Cardiac fibroblast (primary cell): ENCODE measurements around the genes VRTN and LTBP2.

GRCh38 chr14:74347451-74348675 lies at the start of gene VRTN:
TSS of gene VRTN (plus strand) at chr14:74348471.
- RRBS = no CpG with 5 or more reads among the region's 15 CpGs

DNA sequence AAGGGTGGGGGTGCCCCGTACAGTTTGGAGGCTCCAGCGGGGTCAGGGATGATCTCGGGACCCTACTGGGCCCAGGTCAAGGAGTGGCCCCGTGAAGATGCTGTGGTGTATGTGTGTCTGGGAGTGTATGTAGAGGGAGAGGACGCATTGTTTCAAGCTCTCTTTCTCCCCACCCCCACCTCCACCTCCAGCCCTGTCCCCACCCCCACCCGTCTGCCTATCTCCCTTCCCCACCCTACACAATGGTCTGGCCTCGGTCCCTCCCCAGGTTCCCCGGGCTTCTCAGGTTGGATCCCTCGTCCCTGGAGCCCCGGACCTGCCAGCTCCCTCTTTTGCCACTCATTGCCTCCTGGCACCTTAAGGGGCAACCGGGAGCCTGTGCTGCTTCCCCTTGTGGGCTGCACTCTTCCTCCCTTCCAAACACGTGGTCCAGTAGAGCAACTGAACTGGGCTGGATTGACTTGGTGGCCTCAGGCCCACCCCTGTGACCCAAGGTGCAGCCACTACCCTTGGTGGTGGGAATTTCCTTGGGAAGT lies 483 bp downstream of the VRTN start:
- RRBS = 24% methylated on average over 2 of the region's 12 CpGs

- RRBS = no CpG with 5 or more reads among the region's 2 CpGs
These were observed 1.7 kb downstream of the ISCA2 start for GRCh38 chr14:74495332-74495614.

DNA sequence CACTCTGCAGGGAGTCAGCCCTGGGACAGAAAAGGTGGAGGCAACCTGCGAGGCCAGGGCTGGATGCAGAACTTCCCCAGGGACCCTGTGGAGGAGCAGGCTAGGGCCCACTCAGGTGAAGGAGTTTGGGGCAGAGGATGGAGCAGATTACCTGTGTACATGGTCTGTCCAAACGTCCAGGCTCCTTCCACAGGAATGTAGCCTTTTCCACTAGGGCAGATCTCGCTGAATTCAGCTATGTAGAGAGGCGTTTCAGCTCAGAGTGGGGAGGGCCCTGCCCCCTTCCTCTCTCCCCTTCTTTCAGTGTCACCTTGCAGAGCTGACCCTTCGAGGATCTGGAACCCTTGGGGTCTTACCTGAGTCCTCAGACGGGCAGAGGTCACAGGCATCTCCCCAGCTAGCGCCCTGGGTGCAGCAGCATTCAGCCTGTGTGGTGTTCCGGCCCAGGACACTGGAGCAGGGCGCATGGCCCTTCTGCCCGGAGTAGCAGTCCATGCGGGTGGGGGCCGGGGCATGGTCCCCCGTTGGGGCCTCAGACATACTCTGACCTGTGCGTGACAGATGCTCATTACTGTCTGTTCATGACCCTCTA lies 11.2 kb downstream of the ISCA2 start:
- RRBS = no CpG with 5 or more reads among the region's 14 CpGs

- RRBS = 2% methylated on average over 41 of the region's 119 CpGs
These were observed at the start of gene LTBP2 for GRCh38 chr14:74611667-74612744. TSS of gene LTBP2 (minus strand) at chr14:74612237.

DNA sequence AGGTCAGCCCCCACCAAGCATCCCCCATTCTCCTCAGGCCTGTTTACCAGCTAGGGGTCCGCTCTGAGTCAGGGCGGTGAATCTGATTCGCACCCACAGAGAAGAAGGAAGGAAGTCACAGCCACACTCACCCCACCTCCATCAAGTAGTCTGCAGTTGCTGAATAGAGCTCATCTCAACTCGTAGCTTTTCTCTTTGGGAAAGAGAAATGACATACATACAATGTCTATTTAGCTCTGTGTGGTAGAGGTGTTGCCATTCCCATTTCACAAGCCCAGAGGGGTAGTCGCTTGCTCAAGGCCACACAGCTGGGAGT lies 6.4 kb upstream of the LTBP2 start:
- RRBS = no CpG with 5 or more reads among the region's 5 CpGs

DNA sequence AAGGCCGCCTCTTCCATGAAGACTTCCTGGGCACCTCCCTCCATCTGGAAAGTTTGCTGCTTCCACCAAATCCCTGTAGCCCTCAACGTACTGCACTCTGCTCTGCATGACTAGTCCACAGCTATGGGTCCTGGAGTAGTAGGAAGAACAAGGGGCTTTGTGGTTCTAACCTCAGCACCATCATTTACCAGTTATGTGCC lies 8.4 kb upstream of the LTBP2 start:
- RRBS = no CpG with 5 or more reads among the region's 2 CpGs

GRCh38 chr14:74656925-74657417 lies 44.9 kb upstream of the LTBP2 start:
- RRBS = no CpG with 5 or more reads among the region's 4 CpGs

DNA sequence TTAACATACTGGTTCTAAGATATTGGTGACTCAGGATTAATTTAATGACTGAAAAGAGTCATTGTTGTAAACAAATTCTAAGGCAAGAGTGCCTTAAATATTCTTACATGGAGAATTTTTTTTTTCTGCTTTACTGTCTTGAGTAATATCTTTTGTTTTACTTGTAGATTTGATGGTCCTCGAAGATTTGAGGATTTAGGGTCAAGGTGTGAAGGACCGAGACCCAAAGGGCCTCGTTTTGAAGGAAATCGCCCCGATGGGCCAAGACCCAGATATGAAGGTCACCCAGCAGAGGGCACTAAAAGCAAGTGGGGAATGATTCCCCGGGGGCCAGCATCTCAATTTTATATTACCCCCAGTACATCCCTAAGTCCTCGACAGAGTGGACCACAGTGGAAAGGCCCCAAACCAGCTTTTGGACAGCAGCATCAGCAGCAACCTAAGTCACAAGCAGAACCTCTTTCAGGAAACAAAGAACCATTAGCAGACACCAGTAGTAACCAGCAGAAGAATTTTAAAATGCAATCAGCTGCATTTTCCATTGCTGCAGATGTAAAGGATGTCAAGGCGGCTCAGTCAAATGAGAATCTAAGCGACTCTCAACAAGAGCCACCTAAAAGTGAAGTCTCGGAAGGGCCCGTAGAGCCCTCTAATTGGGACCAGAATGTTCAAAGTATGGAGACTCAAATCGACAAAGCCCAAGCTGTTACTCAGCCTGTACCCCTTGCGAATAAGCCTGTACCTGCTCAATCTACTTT lies 34.5 kb downstream of the YLPM1 start:
- RRBS = no CpG with 5 or more reads among the region's 13 CpGs

DNA sequence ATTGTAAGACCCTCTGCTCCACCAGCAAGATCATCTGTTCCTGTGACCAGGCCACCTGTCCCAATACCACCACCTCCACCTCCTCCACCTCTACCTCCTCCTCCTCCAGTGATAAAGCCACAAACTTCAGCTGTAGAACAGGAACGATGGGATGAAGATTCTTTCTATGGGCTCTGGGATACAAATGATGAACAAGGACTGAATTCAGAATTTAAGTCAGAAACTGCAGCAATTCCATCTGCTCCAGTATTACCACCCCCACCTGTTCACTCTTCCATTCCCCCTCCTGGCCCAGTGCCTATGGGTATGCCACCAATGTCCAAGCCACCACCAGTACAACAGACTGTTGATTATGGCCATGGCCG lies 46.3 kb downstream of the YLPM1 start:
- RRBS = no CpG with 5 or more reads among the region's 2 CpGs

DNA sequence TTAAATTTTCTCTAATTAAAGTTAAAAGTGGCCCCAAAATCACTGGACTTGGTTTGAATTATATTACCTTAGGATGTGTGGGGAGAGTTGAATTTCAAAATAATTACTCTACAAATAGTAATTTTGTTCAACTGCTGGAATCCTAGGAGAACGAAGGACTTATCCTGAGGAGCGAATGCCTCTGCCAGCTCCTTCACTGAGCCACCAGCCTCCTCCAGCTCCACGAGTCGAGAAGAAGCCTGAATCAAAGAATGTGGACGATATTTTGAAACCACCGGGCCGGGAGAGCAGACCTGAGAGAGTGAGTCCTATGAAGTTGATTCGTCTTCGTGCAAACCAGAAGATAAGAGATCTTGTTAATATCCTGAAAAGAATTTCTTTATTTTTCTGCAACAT lies 49.4 kb downstream of the YLPM1 start:
- RRBS = no CpG with 5 or more reads among the region's 9 CpGs

GRCh38 chr14:74932162-74933093 lies 9.4 kb upstream of the RPS6KL1 start:
- RRBS = no CpG with 5 or more reads among the region's 11 CpGs

DNA sequence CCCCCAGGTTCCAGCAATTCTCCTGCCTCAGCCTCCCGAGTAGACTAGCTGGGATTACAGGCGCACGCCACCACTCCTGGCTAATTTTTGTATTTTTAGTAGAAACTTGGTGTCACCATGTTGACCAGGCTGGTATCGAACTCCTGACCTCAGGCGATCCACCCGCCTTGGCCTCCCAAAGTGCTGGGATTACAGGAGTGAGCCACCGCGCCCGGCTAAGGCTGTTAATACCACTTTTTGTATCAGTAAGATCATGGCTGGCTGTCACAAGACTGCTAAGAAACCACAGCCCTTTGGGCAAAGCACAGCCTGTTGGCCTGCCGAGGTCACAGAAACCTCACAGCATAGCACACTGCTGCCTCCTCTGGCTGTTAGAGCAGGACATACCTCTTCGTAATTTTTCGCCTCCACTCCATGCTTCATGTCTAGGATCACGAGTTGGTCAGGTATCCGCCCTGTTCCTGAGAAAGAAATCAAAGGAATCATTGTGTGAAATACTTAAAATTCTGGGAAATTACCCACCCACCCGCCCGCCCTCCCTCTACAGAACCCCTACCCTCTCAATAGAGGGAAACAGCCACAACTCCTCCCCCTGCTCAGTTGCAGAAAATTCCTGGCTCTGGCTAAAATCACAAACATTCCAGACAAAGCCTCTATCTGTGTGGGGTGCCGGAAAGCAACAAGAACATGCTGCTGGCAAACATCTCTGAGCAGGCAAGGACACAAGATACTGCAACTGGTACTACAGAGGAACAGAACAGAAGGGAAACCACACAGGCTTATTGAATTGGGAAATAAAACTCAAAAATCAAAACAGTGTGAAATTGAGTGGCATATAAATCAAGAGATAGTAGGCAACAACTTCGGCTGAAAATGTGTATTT lies 20.7 kb upstream of the NEK9 start:
- RRBS = no CpG with 5 or more reads among the region's 18 CpGs

DNA sequence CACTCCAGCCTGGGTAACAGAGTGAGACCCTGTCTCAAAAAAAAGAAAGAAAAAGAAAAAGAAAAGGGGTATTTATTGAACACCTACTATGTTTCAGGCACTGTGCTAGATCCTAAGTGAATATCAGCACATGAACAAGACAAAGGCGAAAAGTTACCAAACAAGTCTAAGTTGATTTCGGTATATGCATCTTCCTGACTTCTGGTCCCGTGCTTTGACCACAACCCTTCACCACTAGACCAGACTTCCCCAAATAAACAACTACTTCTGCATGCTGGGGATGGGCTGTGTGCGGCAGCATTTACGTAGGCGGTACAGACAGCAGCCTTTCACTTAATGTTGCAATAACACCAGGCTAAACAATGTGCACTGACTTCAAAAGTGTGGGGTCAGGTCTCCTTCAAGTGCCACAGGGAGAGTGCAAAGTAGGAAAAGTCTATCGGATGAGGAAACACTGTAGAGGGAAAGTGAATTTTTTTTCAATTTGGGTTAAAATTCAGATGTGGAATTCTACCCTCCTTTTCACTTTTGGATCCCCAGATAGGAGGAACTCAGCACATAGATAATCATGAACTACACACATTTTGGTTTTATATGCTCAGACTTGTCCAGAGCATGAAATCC lies 3.8 kb upstream of the FOS start:
- RRBS = no CpG with 5 or more reads among the region's 7 CpGs

GRCh38 chr14:75279235-75279761 lies 670 bp downstream of the FOS start:
- RRBS = 4% methylated on average over 6 of the region's 32 CpGs

DNA sequence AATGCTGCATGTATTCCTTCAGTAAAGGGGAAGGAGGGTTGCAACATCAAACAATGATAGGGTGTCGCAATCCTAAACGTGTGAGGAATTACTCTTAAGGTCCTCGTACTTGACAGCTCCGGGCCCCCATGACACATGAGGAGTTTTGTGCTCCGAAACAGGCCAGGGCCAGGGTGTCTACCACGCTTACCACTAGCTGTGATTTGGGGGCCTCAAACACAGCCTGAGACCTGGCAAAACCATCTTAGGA lies 20.4 kb downstream of the FOS start:
- RRBS = no CpG with 5 or more reads among the region's 6 CpGs

GRCh38 chr14:75401320-75401892 lies 26.4 kb upstream of the JDP2 start:
- RRBS = no CpG with 5 or more reads among the region's 14 CpGs

DNA sequence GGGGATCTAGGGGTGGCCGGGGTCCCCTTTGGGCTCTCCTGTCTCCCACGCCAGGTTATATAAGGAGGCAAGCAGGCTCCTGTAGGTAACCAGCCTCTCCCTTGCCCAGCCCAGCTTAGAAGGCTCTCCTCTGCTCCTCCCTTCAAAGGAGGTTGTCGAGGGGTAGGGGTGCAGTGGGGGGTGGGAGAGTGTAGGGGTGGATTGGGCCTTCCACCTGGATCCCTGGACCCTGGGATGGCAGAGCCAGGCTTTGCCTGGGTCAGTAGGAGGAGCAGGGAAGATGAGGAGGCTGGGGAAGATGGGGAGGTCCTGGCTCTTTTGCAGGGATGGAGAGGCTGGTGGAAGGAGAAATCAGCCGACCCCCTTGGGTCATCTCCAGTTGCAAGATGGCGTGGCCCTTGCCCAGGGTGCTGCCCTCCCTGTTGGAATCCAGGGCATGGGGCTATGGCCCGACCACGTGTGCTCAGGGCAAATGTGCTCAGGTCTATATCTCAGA lies 1.1 kb downstream of the JDP2 start:
- RRBS = no CpG with 5 or more reads among the region's 7 CpGs

- RRBS = 11% methylated on average over 6 of the region's 15 CpGs
These were observed 25.2 kb downstream of the JDP2 start for GRCh38 chr14:75452755-75453769.